Neutrophil (primary cell): ENCODE results near the genes GPR18 and PCCA.

DNA sequence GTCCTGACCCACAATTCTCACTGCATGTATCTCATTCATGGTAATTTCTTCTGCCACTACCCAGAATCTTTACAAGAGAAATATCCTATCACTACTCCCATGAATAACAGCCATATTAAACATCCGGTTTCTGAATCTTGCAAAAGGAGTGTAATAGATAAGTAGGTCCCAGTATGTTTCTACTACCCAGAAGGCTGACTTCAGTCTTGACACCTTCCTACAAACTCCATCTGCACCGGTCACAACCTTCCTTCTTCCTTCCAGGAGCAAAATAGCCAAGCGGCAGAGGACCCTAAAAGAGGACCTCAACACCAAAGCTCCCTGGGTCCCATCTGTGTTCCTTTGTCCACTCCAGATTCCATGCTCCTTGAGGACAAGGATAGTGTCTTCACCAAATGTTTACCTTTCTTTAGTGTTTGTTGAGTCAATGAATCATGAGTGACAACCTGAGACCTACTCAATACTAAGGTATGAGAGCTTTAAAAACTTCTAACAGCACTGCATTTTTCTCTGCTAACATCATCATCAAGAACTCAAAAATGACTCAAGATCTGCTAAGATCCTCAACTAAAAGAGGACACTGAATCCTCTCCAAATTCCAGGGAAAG is 89.1 kb upstream of the DOCK9 start:
- PRO-cap = no peak

DNA sequence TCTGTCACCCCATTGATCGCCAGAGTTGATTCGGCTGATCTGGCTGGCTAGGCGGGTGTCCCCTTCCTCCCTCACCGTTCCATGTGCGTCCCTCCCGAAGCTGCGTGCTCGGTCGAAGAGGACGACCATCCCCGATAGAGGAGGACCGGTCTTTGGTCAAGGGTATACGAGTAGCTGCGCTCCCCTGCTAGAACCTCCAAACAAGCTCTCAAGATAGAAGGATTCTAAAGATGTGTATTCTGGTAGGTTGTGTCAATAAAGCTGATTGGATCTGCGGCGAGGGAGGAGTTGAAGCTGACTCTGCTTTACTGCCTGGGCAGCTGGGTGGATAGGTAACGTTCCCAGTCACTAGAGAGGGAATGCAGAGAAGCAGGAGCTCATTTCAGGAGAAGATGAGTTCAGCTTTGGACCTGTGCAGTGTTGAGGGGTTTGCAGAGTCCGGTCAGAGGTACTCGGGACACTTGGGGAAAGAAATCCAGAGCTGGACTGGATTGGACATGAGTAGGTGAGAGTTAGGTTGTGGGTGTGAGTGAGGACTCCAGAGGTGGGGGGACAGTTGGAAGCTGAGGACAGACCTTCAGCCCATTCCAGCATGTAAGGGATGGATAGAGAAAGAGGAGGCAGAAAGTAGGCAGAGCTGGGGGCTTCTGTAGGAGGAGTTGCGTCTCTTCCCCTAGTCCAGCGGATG is 5.2 kb downstream of the UBAC2 start:
- PRO-cap = no peak

GRCh38 chr13:99218463-99218911 is 17.8 kb downstream of the UBAC2 start:
- PRO-cap = no peak

DNA sequence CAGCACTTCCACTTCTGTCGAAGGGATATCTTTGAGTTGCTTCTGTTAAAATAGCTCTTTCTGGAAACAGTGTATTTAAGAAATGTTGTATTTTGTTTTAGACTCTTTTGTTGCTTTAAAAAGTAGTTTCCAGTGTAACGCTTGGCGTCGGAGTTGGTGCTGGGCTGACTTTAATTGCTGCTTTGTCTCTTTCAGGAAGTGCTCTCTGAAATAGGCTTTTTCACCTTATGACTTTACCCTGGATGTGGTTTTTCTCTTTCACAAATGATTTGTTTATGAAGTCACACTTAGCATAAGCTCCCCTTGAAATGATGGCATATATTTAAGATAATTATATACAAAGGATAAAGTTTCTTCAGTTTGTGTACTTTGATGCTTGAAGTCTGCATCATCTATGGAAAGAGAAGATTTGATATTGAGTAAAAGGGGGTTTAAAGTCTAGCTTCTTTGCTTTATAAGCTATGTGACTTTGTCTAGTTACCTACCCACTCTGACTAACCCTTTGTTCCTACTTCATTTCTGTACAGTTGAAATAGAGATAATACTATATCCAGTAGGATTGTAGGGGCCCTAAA is at the start of gene GPR18:
Gene GPR18 (minus strand): TSS at position 185 of the 575 bp plus-strand sequence.
- PRO-cap = no peak

DNA sequence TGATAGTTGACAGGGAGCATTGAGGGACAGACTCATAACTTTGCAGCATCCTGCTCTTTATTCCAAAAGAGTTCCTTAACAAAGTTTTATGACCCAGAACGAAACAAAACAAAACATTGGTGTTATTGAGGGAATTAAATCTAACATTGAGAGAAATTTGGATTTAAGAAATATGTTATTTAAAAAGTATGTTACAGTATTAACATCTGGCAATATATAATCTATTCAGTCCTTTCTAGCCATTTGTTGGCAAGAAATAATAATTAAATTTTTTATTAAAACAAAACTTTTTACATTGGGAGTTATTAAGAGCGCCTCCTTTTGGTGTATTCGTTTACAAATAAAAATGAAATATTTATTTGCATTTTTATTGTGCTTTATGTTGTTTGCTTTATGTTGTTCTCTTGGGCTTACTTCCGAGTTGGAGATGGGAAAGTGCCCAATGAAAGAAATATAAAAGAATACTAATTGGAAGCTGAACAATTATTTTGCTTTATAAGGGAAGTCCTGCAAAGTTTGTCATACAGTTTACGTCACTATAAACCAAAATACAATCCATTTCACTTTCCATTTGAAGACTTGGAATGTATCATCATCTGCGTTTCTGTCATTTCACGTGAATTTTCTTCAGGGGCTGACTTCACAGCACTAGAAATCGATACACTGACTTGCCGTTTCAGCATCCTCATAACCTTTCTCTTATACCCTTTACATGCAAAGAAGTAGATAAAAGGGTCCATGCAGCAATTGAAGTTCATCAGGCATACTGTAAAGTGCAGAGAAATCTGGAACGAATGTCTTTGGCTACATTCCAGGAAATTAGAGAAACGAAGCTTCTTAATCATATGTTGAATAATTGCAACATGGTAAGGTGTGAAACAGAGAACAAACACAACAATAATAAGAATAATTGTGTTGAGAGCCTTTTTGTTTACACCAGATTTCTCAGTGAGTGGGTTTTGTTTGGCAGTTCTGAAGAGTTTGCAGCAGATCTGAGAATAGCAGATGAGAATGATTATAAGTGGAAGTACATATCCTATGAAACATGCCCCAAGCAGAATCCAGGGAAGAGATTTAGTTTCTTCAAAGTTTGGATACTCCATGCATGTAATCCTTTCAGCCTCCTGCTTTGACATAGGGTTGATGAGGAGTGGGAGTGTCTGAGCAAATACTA is 12.3 kb downstream of the GPR183 start:
- PRO-cap = no peak

- PRO-cap = no peak
Measured at GRCh38 chr13:99307666-99308548, 708 bp upstream of the GPR183 start.

- PRO-cap = no peak
Measured at GRCh38 chr13:99311064-99312207, 4.2 kb upstream of the GPR183 start.

GRCh38 chr13:99314415-99315370 is 7.5 kb upstream of the GPR183 start:
- PRO-cap = no peak

DNA sequence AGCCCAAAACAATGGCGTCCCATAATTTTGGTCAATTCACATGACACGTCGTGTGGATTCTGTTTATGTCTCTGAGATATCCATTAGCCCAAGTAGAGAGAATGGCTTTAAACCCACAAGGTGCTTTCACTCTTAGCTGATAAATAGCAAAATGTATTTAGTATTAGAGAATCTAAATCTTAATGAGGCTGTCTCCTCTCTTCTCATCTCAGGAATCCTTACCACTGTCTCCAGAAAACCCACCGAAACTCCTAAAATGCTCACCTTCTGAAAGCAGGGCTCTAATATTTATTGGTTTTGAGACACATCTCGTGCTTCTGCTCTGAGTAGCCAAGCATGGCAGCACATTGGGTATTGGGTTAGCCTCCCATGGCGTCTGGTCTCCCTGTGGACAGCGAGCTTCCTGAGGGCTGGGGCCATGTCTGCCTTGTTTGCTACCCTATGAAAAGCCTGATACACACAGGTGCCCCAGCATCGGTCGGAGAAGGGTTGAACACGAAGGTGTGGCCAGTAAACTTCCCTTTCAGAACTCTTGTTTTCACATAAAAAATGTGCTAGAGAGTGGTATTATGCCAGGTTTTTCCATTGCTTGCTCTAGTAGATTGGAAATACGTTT is 67.3 kb upstream of the GPR183 start:
- PRO-cap = no peak

DNA sequence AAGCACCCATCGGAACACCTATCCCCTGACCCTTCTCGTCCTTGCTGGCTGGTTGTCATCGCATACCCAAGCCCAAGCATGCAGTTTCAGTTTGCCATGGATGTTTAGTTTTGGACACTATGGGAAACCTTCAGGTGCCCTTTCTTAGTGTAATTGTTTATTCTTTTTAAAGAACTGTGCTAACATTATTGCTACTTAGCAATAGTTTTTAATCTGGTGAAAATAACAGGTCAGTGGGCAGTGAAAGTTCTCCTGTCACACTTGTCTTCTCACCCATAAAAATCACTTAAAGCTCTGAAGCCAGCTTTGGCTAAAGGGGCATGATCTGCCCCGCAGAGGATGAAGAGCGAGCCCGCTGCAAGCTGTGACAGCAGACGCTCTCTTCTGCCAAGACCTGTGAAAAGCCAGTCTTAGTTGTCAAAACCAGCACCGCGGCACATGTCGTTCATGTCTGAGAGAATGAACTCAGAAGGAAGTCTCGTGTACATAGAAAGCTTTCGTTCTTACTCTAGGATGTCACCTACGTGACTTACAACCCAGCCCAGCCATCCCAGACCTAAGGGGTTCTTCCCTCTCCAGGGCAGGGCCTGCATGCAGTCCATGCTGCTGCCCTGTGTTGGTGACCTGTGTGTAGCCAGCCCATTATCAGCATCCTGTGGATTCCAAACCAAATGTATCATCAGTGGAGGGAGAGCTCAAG is 73.6 kb upstream of the GPR183 start:
- PRO-cap = no peak

GRCh38 chr13:99439914-99440113 is 61.5 kb upstream of the TM9SF2 start:
- PRO-cap = no peak

- PRO-cap = no peak
Measured at GRCh38 chr13:99495937-99497267, 4.9 kb upstream of the TM9SF2 start.

DNA sequence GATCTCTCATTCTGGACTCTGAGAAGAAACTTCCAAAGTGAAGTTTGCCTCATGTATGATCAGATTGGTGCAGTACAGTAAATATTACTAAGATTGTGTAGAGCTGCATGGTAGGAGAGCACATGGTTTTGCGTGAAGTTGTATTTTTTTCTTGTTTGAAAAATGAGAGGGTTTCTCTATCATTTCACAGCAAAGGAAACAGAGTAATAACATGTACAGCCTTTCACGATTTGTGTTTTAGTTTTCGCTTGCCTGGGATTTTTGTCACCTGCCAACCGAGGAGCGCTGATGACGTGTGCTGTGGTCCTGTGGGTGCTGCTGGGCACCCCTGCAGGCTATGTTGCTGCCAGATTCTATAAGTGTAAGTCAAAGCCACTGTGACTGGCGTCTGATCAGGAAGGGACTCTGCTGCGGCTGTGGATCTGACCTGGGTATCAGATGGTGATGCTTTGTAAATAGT is 45.5 kb downstream of the TM9SF2 start:
- PRO-cap = no peak

DNA sequence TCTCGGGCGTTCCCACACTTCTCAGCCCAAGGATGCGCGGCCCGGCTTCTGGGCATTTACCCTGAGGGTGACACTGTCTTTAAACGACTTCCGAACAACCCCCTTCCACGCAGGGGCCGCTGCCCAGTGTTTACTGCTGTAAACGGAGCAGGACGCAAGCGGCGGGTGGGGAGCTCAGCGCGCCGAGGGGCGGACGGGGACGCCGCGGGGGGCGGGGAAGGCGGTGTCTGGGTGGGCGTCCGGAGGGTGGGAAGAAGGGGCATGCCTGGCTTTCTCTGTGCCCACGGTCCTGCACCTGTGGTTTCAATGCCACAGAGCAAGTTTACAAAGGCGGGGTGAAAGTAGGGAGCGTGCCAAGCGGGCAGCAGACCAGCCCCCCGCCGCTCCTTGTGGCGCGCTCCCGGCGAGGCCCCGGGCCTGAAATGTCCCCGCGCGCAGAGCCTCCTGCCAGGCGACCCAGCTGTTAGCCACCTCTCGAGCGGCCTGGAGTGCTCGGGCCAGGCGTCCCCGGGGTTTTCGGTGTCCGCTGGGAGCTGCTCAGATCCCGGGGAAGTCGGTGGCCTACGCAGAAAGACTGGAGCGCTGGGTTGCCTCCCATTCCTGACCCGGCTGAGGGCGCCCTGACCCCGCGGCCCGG is 1.7 kb upstream of the ZIC2 start:
- PRO-cap = no peak

GRCh38 chr13:99996240-99996493 is 14.6 kb downstream of the ZIC2 start:
- PRO-cap = no peak

GRCh38 chr13:100088613-100089739 is at the start of gene PCCA:
PCCA (plus strand) TSS chr13:100089093.
- PRO-cap = bidirectional peak, plus-strand start at chr13:100089120, minus-strand start at chr13:100088923

DNA sequence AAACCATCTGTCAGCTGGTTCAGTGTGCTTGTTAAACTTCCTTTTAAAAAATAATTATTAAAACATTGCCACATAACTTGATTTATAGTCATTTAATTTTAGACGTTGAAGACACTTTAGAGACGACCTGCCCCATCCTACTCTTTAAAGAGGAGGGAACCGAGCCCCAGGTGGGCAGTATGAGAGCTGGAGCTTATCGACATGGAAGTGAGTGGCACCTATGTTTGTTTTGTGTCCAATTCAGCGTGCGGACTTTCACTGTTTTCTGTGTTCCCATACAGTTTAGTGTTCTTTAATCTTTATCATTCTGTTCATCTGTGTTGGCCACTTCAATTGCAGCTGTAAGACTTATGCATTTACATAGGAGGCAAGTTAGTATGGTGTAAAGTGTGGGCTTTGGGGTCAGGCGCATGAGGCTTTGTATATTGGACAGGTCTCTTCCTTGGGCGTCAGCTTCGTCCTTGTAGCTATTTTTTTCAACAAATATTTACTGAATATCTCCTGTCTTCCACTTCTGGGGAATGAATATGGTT is 1.2 kb downstream of the PCCA start:
- PRO-cap = no peak

- PRO-cap = no peak
Measured at GRCh38 chr13:100462506-100463560, 125.8 kb downstream of the GGACT start.

DNA sequence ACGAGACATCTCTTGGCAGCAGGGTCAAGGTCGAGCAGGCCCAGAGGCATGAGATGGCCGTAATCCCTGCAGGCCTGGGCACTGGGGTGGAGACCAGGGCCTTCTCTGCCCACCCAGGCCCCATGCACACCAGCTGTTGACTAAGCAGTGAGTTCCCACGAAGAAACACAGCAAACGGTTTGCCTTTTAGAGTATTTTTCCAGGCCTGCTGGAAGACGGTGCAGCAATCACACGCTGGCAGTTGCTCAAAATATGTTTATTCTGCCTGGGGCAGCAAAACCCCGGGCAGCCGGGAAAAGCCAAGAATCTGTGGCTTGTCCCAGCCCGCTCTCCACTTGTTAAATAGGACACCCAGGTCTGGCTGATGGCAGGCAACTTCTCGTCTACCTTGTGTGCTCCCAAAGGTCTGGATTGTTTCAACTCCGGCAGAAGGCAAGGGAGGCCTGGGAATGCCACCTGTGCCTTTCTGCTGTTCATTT is 40.8 kb downstream of the GGACT start:
- PRO-cap = no peak

GRCh38 chr13:100625438-100626132 is 37.0 kb upstream of the GGACT start:
- PRO-cap = no peak